Colonic mucosa (tissue), 1 donor: ENCODE data around the genes TREML4 and TREM1.

- PRO-cap, result no peak
Measured at GRCh38 chr6:39823108-39823919, 31.1 kb downstream of the DAAM2 start.

DNA sequence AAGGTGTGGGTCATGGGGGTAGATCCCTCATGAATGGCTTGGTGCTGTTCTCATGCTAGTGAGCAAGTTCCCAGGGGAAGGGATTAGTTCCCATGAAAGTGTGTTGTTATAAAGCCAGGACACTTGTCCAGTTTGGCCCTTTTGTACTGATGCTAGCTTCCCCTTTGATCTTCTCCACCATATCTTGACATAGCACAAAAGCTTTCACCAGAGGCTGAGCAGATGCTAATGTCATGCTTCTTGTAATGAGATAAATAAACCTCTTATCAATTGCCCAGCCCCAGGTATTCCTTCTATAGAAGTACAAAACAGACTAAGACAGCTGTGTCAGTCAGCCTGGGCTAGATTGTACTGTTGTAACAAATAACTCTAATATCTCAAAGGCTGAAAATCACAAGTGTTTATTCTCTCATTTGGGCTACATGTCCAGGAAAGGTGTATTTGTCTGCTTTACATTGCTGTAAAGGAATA, 4.0 kb upstream of the MOCS1 start:
- PRO-cap, result no peak

DNA sequence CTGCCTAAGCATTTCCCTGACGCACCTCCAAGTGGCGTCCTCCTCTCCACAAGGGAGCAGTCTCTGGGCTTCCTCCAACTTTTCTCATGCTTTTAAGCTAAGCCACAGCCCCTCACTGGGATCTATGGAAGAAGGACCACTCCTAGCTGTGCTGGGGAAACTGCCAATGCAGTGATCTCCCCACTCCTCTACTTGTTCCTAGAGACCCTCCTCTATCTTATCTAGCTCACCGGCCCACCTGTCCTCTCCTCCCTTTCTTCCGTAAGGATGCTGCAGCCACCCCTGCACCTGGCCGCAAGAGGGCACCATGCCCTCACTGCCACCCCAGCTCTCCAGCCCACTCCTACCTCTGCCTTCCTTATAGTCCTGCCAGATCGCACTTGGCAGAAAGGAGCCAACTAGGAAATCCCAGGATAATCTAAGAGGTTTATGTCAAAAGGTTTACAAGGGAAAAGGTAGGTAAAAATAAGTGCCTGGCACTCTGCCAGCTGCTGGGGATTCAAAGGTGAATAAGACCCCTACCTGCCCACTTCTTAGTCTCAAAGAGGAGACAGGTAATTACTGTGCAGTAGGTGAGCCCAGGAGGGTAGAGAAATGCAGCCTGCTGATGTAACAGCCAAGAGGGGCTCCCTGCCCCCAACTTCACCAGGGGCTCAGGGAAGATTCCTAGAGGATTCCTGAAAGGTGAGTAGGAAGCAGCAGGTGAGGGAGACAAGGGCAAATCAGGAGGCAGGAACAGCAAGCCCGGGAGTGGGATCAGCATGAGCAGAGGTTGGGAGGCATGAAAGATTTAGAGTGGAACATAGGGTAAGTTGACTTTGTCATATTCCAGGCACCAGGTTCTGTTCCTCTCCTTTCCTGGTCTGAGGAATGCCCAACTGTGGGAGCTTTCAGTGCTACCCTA, 258.4 kb downstream of the LRFN2 start:
- PRO-cap, result no peak

- PRO-cap, result no peak
Measured at GRCh38 chr6:40719674-40720289, 132.6 kb upstream of the LRFN2 start.

GRCh38 chr6:40930552-40931000, 108.4 kb downstream of the UNC5CL start:
- PRO-cap, result no peak

DNA sequence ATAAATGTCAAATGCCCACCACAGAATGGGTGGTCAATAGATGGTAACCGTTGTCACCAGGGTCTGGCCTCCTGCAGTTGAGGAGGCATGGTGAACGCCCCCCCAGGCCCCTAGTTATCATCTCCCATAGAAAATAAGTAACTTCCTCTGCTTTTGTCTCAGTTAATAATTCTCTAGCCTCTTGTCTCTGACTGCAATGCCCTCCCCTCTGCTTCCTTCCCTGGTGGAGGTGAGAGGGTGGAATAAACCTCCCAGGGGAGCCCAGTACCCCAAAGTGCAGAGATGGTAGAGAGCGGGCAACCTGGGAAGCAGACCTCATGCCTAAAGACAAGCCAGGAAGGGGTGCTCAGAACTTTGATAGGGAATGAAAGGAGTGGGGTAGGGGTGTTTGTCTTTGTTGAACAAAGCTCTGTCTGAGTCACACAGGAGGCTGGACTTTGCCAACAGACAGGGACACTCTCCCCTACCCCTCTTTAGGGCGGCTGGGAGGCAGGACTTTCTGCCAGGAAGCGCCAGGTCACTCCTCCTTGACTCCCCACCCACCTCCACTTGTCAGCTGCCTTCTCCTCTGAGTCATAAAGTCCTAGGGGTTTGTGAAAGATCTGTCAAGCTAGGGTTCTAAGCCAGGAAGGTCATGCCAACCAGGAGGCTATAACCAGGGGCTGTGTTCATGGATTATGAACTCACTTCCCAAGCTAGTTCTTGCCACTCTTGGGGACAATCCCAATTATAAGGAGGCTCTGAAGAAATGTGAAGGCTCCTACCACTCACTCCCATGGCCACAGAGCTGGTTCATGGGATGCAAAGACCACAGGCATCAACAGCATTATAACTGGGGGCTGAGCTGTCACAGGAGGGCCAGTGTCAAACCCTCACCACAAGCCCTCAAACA, 1.5 kb upstream of the UNC5CL start:
- PRO-cap, result bidirectional peak, plus-strand start at position 621 of the sequence, minus-strand start at position 366 of the sequence

DNA sequence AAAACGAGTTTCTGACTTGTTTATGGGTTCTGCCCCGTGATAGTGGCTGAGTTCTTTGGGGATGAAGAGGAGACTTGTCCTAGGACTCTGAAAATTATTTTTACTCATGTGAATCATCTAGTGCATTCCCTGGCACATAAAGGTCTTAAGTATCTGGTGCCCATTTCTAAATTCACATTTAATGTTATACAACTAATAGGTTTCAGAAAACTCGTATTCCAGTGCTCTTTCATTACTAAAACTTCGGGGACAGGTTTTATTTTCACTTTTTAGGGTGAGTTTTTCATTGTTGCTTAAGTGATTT, 2.0 kb downstream of the NFYA start:
- PRO-cap, result no peak

DNA sequence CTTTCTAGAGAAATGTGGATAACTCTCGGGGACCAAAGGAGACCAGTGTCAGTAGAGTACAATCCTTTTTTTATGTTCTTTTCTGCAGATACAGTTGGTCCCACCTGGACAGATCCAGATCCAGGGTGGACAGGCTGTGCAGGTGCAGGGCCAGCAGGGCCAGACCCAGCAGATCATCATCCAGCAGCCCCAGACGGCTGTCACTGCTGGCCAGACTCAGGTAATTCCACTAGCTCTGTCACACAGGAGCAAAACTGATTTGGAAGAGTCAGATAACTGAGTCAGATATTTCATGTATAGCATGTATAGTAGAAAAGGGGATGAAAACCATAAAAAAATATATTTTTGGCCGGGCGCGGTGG, 16.7 kb downstream of the NFYA start:
- PRO-cap, result no peak

DNA sequence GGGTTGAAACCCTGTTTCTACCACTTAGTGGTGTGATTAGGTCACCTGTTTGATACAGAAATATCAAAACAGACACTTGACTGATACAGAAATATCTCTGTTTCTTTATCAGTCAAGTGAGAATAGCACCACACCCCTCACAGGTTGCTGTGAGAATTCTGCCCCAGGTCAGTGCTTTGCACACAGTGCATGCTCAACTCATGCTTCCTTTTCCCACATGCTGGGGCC, 1.3 kb downstream of the TREML2 start:
- PRO-cap, result no peak

- PRO-cap, result no peak
Measured at GRCh38 chr6:41228075-41228378, at the start of gene TREML4. Gene TREML4 (plus strand): TSS chr6:41228349.

GRCh38 chr6:41271538-41272587, 14.6 kb downstream of the TREM1 start:
- PRO-cap, result no peak

DNA sequence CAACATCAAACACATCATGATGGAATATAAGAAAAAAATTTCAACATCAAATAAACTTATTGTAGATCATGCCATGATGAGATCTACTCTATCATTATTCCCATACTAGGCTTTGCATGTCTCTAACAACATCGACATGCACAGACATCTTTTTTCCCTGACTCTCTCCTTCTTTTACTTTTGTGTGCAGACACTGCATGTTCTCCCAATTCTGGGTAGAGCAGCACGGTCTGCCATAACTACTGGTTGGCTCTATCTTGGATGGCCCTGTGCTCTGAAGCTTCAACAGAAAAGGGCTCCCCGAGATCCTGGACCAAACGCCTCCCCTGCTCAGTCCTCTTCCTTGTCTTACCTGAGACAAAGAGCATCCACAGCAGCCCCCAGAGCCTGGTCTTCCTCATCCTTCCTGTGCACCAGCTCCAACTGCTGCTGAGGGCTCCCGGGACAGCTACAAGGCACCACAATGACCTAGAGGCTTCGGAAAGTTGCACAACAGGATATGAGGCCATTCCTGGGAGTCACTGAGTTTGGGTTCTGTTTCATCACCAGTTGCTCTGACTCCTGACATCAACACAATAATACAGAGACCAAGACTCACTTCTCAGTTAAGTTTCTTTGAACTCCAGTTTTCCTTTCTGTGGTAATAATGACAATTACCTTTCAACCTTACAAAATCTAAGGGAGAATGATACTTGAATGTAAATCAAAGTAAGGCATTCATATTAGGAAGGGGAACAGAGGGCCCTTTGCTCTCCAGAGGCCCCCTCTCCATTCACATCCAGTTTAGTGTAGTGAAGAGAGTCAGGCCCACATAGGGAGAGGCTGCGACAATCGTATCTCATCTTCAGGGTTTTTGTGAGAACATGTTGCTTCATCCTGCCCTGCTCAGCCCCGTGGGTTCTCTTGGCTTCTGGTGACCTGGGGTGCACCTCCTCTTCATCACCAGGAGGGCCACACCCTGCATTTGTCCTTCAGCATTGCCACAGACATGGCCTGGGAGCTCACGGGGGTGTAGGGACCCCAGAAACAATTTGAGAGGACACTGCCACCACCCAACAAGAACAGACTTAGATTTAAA, at the start of gene TREM1:
TSS of gene TREM1 (minus strand) at position 428 of the 1,078 bp plus-strand sequence.
- PRO-cap, result bidirectional peak, plus-strand start at position 575 of the sequence, minus-strand start at position 428 of the sequence

GRCh38 chr6:41427326-41427781, 91.9 kb downstream of the NCR2 start:
- PRO-cap, result unidirectional peak, plus-strand start at chr6:41427741

DNA sequence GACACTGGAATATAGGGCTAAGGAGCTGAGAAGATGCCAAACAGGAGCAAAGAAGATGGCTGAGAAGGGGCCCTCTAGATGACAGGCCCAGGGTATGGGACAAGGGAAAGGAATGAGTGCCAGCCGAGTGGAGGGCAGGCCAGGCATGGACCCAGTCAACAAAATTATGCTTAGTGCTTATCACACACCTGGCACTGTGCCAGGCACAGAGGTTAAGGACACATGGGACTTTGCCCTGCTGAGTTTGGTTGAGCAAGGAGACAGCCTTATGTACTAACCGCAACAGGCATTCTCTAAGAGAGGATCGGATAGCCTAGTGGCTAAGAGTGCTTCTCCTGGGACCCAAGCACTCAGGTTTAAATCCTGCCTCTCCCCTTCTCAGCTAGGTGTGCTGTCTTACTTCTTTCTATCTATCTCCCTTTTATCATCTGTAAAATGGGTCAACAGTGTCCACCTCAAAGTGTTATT, 96.4 kb upstream of the FOXP4 start:
- PRO-cap, result unidirectional peak, plus-strand start at position 296 of the sequence

GRCh38 chr6:41517895-41518456, 28.2 kb upstream of the FOXP4 start:
- PRO-cap, result no peak

DNA sequence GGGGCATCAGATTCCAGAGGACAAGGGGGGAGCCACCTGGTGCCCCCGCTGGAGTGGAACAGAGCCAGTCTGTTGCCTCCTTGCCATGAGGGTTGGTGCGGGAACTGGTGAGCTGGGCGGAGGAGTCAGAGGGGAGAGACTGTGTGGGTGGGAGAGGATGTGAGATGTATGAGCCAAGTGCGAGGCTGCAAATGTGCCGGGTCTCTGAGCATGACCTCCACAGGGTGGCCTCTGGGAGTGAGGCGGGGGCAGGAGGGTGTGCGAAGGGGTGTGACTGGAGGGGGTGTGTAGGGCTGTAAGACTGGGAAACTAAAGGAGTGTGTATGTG, 14.0 kb upstream of the FOXP4 start:
- PRO-cap, result no peak

DNA sequence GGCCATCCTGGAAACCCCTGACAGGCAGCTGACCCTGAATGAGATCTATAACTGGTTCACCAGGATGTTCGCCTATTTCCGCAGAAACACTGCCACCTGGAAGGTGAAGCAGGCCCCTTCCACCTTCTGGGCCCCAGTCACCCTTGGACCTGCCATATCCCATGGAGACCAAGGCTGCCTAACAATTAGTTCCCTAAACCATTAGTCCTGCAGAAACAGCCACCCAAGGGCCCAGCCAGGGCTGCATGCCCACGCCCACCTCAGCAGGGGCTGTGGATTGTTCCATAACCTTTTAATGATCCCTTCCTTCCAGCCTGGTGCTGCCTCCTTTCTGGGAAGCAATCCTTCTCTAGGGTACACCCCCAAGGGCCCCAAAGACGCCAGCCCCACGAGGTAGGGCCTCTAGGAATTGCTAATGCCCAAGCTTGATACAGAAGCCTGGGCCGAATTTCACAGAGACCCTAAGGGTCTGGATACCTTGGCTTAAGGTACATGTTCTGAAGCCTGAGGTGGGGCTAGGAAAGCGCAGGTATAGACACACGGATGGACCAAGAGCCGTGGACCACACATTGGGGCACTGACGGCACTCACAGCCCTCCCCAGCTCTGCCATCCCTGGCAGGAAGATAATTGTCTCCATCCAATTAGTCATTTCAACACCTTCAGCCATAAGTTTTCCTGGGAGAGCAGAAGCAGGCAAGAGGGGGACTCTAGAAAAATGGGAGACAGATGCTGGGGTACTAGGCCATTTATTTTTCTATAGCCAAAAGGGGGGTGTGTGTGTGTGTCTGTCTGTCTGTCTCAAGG, 45.2 kb downstream of the FOXP4 start:
- PRO-cap, result no peak

DNA sequence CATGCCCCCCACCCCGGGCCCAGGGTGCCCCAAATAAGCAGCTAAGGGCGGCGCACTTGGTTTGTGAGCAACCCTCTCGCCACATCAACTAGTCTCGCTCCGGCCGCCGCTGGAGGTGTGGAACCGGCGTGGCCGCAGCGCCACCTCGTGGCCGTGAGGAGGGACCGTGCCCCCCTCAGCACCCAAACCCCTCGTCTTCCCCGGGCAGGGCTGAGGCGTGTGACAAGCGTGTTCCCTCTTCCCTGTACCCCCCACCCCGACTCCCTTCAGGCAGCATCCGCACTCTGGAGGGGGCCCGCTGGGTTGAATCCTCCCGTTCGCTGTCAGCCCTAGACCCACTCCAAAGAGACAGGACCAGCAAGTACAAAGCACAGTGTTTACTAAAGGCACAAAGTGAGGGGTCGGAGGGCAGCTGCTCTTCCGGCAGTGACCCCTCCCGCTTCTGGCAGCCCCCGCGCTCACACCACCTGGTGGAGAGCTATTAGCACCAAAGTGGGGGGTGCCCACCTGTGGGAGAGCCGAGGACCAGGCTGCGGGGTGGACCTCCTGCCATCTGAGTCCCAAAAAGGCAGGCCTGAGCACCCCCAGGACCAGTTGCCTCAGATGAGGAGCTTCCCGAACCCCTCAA, 45.5 kb downstream of the MDFI start:
- PRO-cap, result unidirectional peak, minus-strand start at position 90 of the sequence

- PRO-cap, result no peak
Measured at GRCh38 chr6:41690712-41691305, 44.6 kb downstream of the TFEB start.

- PRO-cap, result bidirectional peak, plus-strand start at chr6:41742059, minus-strand start at chr6:41741832
Measured at GRCh38 chr6:41741632-41742267, 5.4 kb downstream of the PGC start.